SEM (cell line): ENCODE data around the gene CCDC82.

DNA sequence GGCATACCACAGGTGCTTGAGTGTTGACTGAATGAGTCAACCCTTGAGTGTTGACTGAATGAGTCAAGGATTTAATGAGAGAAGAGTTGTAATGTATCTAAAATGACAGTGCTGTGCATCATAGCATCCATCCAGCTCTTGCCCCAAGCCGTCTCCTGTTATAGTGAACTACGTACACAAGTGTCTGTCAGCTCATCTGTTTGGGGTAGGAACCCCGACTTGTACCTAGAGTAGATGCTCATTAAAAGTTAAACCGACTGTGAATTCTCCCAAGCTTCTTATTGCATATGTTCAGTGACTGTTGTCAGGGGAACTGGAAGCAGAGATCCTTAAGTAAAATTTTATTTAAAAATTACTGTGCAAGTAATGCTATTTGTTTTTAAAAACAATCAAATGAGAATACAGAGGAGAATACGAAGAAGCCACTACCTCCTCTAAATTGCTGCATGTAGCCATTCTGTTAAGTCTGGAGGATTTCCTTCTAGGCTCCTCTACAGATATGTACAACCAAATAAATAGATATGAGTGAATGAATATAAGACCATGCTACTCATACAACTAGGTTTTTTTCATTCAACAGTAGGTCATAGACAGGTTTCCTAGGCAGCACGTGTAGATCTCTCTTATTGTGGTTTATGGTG is 92.9 kb downstream of the CWC15 start:
- PRO-cap, result no peak

- PRO-cap, result no peak
Measured at GRCh38 chr11:95037744-95038065, 12.6 kb downstream of the KDM4E start.

GRCh38 chr11:95067306-95068321 is 895 bp downstream of the SRSF8 start:
- PRO-cap, result bidirectional peak, plus-strand start at chr11:95067501, minus-strand start at chr11:95067450; bidirectional peak, plus-strand start at chr11:95067837, minus-strand start at chr11:95067676

DNA sequence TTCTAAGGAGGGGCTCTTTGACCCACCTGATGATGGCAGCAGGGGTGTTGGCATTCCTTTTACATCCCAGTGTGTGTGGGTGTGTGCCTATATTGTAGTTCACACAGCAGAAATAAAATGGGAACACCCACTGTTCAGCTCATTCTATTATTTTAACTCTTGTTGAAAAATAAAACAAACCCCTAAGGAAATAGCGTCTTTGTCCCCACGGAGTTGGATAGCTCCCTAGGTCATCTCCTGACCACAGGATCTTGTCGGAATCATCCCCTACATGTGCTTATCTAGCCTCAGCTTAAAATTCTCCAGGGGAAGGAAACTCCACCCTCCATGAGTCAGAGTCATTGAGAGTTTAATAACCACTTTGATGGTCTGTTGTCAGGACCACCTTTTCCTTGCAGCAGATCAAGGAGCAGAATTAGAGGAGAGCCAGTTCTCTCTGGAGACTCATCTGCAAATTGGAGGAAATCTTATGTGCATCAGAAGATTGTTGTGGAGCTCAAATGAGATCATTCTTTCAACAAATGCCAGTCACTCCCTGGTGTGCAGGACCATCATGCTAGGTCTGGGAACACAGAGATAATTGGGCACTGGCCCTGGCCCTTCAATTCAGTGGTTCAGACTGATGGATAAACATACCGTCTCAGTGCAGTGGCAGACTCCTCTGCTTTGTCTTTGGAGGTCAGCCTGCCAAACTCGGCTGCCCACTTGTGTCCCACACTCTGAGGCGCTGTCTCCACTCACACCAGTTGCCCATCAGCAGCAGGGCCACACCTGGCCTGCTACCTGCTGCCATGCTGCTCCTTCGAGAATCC is 19.5 kb downstream of the ENDOD1 start:
- PRO-cap, result no peak

DNA sequence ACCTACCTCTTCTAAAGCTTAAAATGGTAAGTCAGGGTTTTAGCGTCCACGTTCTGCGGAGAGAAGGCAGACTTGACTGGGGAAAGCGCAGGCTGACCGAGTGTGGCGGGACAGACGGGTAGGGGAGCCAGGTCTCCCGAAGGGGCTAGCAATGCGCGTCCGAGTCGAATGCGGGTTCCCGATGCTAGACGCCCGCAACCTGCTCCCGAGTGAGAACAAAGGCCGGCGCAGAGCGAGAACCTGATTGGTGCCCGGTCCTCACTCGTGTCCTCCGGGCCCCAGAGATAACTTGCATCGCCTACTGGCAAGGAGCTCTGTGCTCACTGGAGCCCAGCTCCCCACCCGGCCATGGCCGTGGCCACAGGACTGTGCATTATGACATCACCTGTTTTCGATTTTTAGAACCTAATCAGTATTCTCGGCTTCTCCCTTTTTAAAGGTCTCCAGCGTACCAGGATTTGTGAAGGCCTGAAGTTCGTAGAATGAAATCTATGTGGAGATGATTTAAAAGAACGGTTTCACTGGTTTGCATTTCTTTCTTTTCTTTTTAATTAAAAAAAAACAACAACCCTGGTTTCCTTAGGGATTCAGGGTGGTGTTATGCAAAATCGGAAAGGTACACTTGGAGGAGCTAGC is 1.3 kb upstream of the SESN3 start:
- PRO-cap, result unidirectional peak, minus-strand start at position 170 of the sequence

- PRO-cap, result no peak
Measured at GRCh38 chr11:95282024-95282913, 51.3 kb upstream of the SESN3 start.

DNA sequence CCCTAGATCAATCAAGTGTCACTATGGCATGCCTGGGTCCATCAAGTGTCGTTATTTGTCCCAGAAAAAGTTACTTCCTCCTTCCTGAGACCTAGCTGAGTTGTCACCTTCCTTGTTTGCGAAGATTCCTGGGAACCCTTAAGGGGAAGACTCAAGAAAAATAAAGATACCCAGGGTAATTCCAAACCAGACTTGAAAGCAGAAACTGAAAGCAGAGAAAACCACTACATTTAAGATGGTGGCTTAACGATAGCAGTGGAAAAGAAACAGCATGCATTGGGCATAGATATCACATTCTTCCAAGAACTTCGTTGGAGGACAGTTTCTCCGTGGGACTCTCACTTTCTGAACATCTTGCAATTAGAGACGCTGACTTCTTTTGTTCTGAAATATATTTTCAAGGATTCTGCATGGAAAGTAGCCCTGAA is 89.1 kb downstream of the FAM76B start:
- PRO-cap, result no peak

GRCh38 chr11:95733852-95734637 is 55.5 kb downstream of the FAM76B start:
- PRO-cap, result no peak

DNA sequence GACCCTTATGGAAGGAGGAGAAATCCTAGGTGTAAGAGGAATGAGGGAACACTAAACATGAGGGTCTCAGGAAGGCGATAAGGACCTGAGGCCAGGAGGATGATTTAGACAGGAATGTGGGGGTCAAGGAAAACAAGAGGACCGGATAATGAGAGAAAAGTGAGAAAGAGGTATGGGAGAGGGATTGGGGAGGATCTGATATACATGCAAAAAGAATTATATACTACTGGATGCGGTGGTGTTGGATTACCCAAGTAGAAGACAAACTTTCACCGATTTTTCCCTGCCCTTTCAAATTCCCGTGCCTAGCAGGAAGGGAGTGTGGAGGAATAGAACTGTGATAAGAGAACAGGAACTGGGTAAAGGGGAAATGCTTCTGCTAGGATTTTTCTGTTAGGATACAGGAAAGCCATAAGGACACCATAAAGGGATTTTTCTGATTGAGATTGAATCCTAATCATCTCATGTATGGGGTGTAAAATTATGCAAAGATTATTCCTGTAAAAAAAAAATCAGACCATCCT is 434 bp upstream of the MTMR2 start:
- PRO-cap, result no peak

DNA sequence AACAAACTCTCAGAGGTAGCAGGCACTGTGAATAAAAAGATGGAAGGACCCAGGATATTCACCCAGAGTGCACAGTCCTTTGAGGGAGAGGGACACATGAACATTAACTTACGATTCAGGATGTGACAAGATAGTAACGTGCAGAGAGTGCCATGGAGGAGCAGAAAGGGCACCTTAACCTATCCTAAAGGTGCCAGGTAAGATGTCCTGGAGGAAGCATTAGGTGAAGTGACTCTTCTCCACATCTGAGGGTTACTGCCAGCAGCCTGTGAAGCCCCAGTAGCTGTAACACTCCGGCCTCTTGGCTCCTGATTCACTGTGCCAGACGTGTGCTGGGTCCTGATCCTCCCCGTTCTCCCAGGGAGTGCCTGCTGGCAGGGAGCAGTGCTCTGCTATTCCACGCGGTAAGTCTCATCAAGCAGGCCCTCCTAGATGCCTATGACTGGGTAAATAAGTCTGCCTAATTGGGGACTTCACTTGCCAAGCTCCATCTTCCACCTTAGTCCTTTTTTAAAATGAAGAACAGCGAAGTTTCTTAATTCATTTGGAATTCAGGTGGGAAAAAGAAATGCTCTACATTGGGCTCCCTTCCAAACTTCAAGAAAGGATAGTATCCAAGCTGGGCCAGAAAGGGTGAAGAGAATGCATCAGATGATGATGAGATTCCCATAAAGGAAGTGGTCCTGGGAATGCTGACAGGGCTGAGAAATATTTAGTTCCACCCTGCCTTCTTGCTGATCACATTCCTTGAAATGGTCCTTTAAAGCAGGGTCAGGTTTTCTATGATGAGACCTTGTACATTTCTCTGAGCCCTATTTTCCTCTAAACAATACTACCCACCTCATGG is 188.1 kb downstream of the MAML2 start:
- PRO-cap, result no peak

DNA sequence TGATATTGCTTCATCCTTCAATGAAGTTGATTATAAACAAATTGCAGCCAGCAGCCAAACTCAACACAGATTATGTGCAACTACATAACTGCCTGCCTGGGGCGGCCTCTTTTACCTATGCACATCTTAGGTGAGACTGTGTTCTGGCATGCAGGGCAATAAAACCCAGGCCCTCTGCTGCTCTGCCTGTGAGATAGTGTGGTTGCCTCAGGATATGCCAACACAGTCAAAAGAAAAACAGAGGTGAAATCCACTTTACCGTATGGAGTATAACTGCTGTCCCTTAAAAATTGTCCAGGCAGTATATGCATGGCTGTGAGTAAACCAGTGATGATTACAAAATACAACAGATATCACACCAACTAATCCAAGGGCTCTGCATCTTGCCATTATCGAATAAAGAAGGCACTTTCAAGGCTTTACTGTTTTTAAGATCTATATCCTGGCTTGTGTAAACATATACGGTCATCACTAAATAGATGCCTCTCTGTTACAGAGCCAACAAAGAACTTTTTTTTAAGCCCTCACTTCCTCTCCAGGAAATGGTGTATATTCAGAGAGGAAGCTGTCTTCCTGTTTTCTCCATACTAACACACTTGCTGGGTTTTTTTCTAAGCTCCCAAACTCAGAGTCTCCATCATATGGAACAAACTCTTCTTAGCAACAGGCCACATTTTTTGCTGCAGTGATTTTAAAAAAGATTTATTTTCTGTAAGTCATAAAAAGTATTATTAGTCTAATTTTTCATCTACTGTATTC is 135.4 kb downstream of the MAML2 start:
- PRO-cap, result no peak

GRCh38 chr11:96223929-96225135 is 118.7 kb downstream of the MAML2 start:
- PRO-cap, result no peak

- PRO-cap, result no peak
Measured at GRCh38 chr11:96230415-96231127, 112.4 kb downstream of the MAML2 start.

GRCh38 chr11:96241527-96241976 is 101.4 kb downstream of the MAML2 start:
- PRO-cap, result no peak

DNA sequence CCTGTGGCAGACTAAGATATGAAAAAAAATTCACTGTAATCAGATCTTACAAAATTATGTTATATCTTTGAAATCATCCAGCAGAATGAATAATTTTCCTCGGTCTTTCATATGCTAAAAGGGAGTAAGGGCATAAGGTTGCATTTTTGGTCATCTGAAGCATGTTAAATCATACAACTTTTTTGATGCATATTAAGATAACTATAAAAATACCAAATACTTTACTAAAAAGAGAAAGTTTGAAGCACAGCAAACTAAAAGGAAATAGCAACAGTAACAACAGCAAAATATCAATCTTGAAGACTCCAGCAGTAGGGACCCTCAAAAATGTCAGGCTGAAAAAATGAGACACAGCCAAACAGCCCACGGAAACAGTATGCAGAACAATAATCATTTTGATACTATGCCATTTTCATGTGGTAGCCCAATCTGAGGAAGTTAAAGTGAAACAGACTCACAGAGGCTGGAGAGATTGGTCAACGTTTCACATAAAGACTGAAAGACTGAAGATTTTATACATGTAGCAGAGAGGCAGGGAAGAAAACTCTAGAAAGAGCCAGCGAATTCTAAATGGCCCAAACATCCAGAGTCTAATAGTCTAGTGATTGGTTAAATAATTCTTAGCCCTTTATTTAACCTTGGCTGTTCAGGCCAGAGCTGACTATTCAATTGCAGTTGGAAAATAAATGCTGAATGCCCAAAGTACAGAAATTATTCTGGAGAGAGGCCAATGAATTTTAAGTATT is 49.5 kb downstream of the MAML2 start:
- PRO-cap, result no peak

DNA sequence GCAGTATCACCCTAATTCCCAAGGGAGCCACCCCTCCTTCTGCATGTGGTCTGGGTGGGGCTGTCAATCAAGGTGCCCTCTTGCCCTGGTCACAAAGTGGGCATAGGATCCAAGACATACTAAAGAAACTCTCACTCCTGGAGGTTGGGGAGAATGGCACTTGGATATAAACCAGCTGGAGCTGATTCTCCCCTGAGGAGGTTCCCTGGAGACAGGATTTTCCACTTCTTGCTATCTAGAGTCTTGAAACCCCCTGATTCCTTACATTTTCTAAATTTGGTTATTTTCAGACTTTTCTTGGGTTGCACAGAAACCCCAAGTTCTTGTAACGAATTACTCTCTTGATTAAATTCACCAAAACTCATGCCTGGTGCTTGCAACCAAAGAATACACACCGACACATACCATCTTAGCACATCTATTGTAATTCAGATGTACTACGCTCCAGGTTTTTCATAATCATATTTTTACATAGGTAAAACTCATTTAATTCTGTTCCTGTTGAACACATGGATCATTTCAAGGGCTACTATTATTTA is 40.5 kb downstream of the MAML2 start:
- PRO-cap, result no peak

GRCh38 chr11:96307353-96308171 is 35.4 kb downstream of the MAML2 start:
- PRO-cap, result no peak

GRCh38 chr11:96337462-96338024 is 5.5 kb downstream of the MAML2 start:
- PRO-cap, result no peak

DNA sequence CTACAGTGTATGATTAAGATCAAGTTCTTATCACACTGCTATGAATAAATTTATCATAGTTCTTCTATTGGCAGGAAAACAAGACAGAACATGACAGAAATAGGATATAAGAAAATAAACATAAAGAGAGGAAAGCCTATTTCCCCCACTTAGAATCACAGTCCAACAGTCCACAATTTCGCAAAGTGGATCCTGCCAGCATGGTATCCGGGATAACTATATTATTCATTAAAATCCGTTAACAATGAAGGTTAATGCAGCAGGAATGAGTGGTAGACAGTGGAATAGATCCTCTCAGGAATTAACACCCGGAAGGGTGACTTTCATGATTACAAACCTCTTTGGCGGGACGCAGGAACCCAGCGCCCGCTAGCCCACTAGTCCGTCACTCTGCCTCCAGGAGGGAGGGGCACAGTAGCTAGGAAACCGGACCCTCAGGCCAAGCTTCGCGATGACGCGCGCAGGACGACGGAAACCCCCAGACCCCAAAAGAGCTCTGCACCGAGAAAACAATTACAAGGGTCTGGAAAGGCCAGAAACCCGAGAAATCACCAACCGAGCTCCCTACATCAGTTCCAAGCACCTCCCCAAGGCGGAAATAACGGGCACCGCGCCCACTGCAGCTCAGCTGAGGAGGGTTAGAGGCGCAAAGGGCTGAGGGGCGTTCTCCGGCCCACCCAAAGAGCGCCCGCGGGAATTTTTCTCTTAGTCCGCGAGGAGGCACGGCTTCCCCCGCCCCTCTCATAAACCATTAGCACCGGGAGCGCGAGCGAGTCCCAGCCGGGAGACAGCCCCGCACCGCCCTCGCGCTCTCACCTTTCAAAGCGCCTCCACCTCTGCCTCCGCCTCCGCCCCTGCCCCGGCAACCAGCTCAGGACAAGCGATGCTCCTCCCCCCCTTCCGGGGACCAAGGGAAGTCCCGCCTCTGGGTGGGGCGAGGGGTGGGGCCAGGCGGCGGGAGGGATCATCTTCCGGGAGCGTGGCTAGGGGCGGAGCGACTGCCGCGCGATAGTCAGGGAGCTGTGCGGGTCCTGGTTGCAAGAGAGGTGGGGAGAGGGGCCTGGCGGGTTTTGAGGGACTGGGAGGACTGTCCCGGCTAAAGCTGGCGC is at the start of gene CCDC82:
Gene CCDC82, minus strand, starts transcription at position 885 of the 1,109 bp plus-strand sequence.
- PRO-cap, result bidirectional peak, plus-strand start at position 319 of the sequence, minus-strand start at position 288 of the sequence; bidirectional peak, plus-strand start at position 412 of the sequence, minus-strand start at position 392 of the sequence; bidirectional peak, plus-strand start at position 627 of the sequence, minus-strand start at position 574 of the sequence; bidirectional peak, plus-strand start at position 1,015 of the sequence, minus-strand start at position 838 of the sequence

DNA sequence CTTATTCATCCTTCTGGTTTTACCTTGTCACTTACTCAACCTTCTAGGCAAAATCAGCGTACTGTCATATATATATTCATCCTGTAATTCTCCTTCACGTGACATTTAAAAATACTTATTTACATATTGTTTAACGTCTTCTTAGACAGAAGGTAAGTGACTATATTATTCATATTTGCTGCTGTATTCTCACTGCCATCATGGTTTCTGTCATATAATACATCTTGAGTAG is 1084.4 kb downstream of the JRKL start:
- PRO-cap, result no peak